Omental fat pad (tissue), 4 donors: ENCODE data around the genes SNCA and BMPR1B.

- PRO-cap, result no peak
- RAMPAGE, long total RNA, 4 experiments, result no peak in any of the 4 experiments
Measured at GRCh38 chr4:89275225-89276240, 32.1 kb downstream of the GPRIN3 start.

GRCh38 chr4:89297532-89298697 is 9.7 kb downstream of the GPRIN3 start:
- PRO-cap, result no peak
- RAMPAGE, long total RNA, 4 experiments, result start-site peak on the minus strand in 1 of 4 experiments, at chr4:89297787-89297840 at its widest, 8 reads per replicate

DNA sequence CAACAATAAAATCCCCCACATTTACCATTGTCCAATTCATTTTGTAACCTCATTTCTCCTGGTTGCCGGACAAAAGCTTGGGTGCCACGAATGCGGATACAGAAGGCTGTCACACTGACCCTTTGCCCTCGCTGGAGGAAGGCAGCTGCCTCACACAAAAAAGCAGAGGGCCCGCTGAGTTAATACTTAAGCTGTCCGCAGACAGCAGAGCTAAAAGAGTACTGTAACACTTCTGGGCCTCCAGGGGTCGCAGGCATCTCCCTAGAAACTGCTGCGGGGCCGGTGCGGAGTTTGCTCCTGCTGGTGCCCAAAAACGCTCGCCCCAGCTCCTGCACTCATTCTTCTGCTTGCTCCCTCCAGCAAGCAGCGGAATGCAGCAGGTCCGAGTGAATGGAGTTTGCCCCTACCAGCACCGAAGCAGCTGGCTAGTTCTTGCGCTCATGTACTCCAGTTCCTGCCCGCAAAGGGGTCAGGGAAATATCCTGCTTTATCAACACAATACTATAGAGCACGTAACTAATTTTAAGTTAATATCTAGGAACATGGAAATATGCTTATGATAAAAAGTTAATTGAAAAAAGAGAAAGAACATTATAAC is 195.8 kb downstream of the SNCA start:
- PRO-cap, result no peak
- RAMPAGE, long total RNA, 4 experiments, result no peak in any of the 4 experiments

GRCh38 chr4:89765778-89766447 is 71.0 kb downstream of the SNCA start:
- PRO-cap, result no peak
- RAMPAGE, long total RNA, 4 experiments, result no peak in any of the 4 experiments

- PRO-cap, result unidirectional peak, minus-strand start at chr4:89837149; unidirectional peak, minus-strand start at chr4:89837197
- RAMPAGE, long total RNA, 4 experiments, result start-site peak on the minus strand in 4 of 4 experiments, at chr4:89836931-89837217 at its widest, 73 to 1,004 reads per replicate
Measured at GRCh38 chr4:89836738-89837896, at the start of gene SNCA. Gene SNCA, minus strand, starts transcription at chr4:89837161.

GRCh38 chr4:94208355-94208605 is 615 bp downstream of the SMARCAD1 start:
- PRO-cap, result no peak
- RAMPAGE, long total RNA, 4 experiments, result no peak in any of the 4 experiments

GRCh38 chr4:94410444-94411153 is 41.1 kb upstream of the PDLIM5 start:
- PRO-cap, result no peak
- RAMPAGE, long total RNA, 4 experiments, result no peak in any of the 4 experiments

- PRO-cap, result no peak
- RAMPAGE, long total RNA, 4 experiments, result no peak in any of the 4 experiments
Measured at GRCh38 chr4:94412622-94413673, 38.8 kb upstream of the PDLIM5 start.

- PRO-cap, result no peak
- RAMPAGE, long total RNA, 4 experiments, result no peak in any of the 4 experiments
Measured at GRCh38 chr4:94495050-94496181, 43.7 kb downstream of the PDLIM5 start.

DNA sequence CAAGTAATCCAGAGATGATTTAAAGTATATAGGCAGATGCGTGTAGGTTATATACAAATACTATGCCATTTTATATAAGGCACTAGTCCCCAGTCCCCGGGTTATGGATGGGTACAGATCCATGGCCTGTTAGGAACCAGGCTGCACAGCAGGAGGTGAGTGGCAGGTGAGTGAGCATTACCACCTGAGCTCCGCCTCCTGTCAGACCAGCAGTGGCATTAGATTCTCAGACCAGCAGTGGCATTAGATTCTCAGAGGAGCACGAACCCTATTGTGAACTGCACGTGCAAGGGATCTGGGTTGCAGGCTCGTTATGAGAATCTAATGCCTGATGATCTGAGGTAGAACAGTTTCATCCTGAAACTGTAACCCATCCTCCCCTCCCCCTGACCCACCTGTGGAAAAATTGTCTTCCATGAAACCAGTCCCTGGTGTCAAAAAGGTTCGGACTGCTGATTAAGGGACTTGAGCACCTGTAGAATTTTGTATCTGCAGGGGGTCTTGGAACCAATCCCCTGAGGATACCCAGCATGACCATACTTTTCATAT is 47.9 kb downstream of the PDLIM5 start:
- PRO-cap, result no peak
- RAMPAGE, long total RNA, 4 experiments, result no peak in any of the 4 experiments

- PRO-cap, result no peak
- RAMPAGE, long total RNA, 4 experiments, result no peak in any of the 4 experiments
Measured at GRCh38 chr4:94537117-94537673, 85.5 kb downstream of the PDLIM5 start.

DNA sequence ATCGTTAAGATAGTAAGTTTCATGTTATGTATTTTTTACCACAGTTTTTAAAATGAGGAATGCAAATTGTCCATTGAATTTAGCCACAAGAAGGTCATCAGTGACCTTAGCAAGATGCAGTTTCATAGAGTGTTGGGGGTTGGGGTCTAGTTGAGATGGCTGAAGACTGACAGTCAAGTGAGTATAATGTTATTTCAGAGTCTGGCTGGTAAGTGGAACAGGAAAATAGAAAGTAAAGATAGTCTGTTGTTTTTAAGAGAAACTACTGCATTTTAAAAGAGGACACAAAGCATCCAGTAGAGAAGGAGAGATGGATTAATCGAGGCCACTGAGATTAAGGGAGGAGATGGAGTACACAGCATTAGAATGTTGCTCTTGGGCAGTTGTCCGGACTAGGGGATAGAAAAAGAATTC is 152.9 kb upstream of the BMPR1B start:
- PRO-cap, result no peak
- RAMPAGE, long total RNA, 4 experiments, result no peak in any of the 4 experiments

GRCh38 chr4:94654017-94654886 is 103.5 kb upstream of the BMPR1B start:
- PRO-cap, result no peak
- RAMPAGE, long total RNA, 4 experiments, result no peak in any of the 4 experiments

- PRO-cap, result no peak
- RAMPAGE, long total RNA, 4 experiments, result no peak in any of the 4 experiments
Measured at GRCh38 chr4:94757525-94758303, at the start of gene BMPR1B. Gene BMPR1B, plus strand, starts transcription at chr4:94757955.

DNA sequence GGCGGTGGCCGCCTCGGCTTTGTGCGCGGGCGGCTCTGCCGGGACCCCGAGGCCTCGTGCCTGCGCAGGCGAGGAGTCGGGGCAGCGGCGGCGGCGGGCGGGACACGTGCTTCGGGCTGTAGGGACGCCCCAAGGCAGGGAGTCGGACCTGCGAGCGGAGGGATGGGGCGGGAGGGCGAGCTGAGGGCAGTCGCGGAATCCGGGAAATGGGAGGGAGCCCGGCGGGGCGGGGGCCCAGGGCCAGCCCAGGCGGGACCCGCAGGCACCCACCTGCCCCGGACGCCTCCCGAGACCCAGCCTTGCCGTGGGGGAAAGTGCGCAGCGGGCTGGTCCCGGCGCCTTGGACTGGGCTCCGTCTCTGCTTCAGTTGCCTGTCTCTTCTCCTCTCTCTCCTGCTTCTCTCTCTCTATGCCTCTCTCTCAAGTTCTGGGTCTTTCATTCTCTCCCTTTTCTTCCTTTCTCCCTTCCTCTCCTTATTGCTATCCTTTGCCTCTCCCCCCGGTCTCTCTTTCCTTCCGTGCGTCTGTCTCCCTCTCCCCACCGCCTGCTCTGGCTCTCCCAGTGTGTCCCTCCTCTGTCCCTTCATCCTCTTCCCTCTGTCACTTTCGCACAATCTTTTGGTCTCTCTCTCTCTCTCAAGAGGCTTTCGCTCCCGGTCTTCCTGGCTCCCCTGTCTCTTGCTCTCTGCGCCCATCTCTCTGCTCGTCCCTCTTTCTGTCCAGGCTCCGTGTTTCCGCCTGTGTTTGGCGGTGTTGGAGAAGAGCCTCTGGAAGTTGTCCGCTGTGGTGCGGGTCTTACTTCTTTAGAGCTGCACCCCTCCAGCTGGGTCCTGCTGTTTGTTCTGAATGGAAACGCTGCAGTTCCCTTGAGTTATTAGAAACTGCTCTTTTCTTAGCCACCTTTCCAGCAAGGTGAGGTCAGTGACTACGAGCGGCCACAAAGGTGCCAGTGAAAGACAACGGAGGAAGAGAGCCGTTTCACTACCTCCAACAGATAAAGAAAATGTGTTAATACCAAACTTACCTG is 862 bp downstream of the BMPR1B start:
- PRO-cap, result no peak
- RAMPAGE, long total RNA, 4 experiments, result no peak in any of the 4 experiments

DNA sequence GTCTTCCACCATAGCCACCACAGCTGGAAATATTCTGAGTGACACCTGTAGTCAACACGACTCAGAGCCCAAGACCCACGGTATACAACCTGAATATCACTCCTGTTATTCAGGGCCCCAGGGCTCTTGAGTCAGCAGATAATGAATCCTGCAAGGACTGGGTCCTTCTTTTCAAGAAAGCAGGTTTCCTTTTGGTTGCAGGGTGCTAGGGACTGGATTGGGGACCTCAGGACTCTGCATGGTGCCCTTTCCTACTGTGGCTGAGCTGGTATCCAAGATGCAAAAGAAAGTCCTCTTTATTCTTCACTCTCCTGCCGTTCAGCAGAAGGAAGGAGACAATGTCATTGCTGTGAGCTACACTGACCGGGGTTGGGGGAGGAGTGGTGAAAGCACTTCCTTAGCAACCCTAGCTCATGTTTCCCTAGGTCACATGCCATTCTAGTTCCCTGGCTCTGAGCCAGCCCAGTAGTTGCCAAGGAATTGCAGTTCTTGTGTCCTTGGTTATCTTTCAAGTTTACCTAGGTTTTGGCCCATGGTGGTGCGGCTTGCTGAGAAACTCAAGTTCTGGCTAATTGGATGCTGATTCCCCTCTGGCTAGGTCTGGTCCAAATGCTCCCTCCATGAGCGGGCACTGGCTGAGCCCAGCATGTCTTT is 23.7 kb upstream of the UNC5C start:
- PRO-cap, result no peak
- RAMPAGE, long total RNA, 4 experiments, result no peak in any of the 4 experiments

DNA sequence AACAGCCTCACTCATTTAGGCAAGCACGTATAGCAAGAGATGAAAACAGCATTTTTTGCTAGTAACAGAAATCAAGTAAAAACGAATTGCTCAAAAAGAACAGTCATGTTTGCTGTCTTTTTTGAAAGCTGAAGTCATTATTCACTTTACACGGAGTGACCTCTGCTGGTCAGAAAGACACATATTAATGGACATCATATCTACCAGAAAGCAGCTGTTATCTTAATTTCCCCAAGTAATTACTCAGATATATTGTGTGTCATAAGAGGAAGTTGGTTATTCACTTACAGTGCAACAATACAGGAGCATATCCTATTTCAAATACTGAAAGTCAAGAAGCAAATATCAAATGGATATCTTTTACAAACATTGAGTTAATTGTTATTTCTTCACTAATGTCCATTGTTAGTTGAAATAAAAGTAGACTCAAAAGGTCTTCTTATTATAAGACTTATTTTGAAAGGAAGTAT is 422.1 kb downstream of the STPG2 start:
- PRO-cap, result no peak
- RAMPAGE, long total RNA, 4 experiments, result no peak in any of the 4 experiments

DNA sequence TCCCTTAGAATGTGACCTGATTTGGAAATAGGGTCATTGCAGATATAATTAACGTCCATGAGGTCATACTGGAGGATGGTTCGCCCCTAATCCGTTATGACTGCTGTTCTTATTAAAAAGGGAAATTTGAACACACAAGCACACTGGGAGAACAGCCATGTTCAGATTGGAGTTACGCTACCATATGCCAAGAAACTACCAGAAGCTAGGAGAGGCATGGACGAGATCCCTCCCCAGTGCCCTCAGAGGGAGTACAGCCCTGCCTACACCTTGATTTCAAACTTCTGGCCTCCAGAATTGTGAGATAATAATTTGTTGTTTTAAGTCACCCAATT is 1.8 kb upstream of the RAP1GDS1 start:
- PRO-cap, result no peak
- RAMPAGE, long total RNA, 4 experiments, result no peak in any of the 4 experiments

GRCh38 chr4:98602517-98602954 is 55.9 kb downstream of the TSPAN5 start:
- PRO-cap, result no peak
- RAMPAGE, long total RNA, 4 experiments, result no peak in any of the 4 experiments

GRCh38 chr4:98603944-98604313 is 54.5 kb downstream of the TSPAN5 start:
- PRO-cap, result no peak
- RAMPAGE, long total RNA, 4 experiments, result no peak in any of the 4 experiments